Ascending aorta (tissue), 1 donor: ENCODE measurements around a stretch of chr17.

DNA sequence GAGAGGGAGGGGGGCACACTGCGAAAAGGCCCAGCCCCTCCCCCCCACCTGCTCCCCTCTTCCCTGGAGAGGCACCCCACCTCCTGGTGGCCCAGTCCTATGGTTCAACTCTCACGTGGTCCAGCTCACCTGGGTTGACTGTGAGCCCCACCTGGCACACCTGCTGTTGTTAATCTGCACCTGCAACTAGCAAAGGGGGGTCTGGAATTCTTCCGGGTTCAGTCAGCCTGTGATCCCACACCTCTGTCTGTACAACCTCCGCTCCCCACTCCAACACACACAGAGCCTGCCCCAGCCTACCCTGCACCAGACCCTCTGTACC lies 1.9 kb upstream of the SYNGR2 start:
- PRO-cap = no peak

DNA sequence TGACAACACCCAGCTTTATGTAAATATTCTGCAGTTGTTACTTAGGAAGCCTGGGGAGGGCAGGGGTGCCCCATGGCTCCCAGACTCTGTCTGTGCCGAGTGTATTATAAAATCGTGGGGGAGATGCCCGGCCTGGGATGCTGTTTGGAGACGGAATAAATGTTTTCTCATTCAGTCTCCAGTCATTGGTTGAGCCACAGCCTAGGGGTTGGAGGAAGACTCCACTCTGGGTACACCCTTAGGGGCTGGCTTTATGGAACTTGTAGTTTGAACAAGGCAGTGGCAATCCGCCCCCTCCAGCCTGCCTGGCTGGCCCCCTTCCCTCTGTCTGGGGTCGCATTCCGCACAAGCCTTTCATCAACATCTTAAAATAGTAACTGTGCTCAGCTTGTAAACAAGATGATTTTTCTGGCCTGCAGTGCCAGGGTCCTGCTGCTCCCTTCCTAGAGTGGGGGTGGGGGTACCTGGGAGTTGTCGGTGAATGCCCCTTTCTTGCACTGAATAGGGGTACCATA lies 4.2 kb downstream of the SYNGR2 start:
- PRO-cap = no peak

- PRO-cap = unidirectional peak, plus-strand start at chr17:78342116
Measured at GRCh38 chr17:78342024-78342946, 17.6 kb downstream of the SOCS3 start.

DNA sequence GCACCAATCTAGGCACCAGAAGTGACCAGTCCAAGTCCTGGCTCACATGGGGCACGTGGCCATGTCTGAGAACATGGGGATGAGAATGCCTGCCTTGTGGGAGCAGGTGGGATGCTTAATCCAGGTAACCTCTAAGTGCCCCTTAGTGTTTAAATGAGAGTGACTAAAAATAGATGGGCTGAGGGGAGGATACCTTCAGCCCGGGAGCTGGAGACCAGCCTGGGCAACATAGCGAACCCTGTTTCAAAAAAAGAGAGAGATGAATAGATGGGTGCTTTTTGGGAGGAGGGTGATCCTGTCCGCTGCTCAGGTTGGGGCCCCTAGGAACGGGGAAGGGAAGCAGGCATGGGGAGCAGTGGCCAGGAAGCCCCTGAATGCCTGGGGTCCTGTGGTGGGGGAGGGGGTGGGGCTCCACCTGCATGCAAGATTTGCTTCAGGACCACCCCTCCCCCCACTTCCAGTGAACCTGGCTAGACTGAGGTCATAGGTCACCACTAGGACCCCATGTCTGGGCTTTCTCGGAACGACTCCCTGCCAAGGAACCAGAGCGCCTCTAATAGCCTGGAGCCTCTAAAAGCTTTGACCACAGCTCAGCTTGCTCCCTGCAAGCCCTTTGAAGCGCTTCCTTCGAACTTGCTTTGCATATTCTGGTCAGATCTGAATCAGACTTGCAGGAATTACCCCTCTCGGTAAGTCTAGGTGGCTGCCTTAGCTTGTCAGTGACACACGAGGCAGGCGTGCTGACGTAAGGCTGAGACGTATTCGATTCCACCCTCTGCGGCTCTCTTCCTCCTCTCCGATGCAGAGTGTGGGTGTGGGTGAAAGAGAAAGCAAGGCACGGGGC lies 3.8 kb downstream of the SOCS3 start:
- PRO-cap = no peak

DNA sequence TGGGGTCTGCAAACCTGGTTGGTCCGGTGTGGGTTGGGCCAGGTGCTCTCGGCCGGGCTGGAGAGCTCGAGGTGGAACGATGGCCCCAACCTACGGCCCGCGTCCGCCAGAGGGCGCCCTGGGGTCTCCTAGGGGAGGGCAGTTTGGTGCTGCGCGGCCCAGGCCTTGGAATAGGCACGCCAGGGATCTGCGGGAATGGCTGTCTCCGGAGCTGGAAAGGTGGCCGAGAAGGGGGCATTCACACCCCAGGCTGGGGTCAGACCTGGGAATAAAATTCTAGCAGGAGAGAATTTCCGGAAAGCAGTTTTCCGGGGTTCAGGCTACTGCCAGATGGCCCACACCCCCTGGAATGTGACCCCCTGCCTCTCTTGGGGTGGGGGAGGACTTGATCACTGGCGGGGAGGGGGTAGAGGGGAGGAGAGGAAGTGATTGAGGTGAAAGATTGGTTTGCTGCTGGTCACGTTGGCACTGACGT lies 1.0 kb upstream of the SOCS3 start:
- PRO-cap = no peak

DNA sequence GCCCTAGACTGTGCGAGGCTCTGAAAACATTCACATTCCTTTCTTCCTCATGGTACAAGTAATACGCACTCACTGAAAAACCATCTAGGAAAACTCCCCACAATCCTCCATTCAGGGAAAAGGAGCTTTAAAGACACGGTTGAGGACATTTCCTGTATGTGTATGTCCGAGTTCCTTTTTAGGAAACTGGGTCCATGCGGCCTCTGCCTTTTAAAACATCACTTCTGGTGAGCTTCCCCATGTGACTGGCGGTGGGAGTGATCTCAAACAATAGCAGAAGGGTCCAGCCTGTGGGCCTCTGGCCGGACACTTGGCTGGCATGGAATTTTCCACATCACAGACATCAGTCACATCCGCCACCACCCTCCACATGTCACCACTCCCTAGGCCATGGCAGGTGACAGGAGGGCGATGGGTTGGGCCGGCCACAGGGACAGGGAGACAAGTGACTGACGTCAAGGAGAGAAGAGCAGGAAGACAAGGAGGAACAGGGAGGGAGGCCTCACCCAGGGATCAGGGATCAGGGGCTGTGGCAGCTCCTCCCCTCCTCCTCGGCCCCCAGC lies 83.8 kb downstream of the DNAH17 start:
- PRO-cap = no peak

DNA sequence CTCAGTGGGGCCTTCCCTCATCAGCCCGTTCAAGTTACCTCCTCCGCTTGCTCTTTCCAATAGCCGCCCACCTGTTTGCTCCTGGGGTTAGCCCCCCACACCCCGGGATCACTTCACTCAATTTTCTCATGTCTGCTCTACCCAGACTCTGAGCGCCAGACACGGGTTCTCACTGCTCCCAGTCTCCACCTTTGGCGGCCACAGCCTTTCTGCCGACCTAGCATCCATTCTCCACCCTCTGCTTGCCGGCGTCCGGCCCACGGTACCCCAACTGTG lies 92.3 kb upstream of the DNAH17 start:
- PRO-cap = no peak

- PRO-cap = no peak
Measured at GRCh38 chr17:78682363-78683045, 99.6 kb downstream of the CYTH1 start.

DNA sequence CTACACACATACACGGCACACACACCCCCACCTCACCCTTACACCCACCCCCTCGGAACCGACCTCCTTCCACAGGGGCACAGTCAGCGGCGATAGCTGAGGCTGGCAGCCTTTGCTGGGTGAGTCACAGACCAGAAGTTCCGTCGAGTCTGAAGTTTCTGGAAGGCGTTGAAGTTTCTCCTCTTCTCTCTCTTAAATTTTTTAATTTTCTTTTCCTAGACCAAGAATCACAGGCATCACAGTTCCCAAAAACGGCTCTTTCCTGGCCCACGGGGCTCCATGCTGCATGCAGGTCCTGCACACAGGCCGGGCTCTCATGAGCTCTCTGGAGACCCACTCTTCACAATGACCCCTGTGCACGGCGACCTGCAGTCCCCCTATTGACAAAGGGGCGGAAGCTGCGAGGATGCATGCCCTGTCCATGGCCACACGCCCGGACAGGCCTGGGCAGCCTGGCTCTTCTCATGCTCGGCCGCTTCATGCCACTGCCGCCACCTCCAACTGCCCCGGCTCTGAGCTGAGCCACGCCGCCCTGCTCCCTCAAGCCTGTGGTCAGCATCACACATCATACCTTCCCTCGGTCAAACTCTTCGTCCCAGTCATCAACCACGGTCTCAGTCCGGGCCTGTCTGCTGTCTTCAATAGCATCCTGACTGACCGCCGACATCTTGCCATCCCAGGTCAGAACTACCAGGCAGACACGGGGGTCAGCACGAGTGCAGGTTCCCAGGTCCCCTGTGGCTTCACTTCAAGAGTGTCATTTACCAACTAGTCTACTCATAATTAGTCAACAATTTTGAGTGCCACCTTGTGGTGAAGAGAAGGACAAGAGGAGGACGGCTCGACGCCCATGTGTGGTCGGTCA lies 16.5 kb upstream of the CYTH1 start:
- PRO-cap = no peak

GRCh38 chr17:78802046-78802640 lies 20.1 kb upstream of the CYTH1 start:
- PRO-cap = no peak

DNA sequence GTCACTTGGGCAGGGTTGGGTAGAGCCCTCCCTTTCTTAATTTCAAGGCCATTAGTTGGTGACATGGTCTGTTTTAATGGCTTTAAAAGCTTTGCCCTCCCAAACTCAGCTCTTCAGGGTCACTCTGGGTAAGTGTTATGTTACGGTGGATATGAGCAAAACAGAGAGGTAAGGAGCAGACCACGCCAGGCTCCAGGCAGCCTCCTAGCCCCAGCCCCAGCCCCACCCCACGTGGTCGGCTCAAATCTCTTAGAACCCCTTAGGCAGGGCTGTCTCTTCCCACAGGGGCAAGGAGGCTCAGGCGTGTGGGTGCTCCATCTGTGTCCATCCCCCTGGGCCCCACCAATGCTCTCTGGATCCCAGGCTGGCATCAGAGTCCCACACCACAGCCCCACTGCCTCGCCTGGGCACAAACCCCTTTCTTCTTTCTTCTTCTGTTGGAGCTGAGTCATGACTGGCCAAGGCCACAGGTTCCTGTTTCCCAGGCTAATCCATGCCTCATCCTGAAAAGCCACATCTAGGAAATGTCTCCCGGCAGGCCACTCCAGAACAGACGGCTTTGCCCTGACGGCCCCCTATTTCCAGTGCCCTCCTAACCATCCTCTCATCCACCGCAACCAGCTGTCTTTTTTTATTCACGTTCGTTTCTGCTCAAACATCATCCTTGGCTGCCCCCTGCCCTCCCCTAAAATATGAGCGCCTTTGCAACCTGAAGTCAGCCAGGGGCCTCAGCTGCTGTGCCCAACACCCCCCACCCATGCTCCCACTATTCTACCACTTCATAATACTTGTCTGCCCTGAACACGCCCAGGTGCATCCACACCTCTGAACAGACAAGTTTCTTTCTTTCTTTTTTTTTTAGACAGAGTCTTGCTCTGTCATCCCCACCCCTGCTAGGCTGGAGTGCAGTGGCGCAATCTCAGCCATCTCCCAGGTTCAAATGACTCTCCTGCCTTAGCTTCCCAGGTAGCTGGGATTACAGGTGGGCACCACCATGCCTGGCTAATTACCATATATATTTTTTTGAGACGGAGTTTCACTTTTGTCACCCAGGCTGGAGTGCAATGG lies 27.2 kb downstream of the CEP295NL start:
- PRO-cap = no peak

DNA sequence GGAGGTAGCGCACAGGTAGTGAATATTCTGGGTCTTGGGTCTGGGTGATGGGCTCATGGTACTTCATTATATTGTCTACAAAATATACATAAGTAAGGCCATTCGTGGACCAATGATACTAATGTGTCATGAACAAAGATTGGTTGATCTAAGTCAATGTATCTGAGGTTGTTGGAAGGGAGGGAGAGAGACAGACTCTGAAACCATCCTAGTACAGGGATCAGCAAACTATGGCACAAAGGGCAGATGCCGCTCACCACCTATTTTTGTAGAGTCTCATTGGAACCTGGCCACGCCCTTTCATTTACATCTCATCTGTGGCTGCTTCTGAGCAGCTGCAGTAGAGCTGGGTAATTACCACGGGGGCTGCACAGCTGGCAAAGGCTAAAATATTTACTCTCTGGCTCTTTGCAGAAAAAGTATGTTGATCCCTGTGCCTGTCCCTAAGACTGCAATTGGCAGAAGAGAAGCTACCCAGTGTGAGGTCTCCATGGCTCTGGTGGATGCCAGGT lies 14.2 kb downstream of the CEP295NL start:
- PRO-cap = no peak

- PRO-cap = no peak
Measured at GRCh38 chr17:78889435-78889912, 13.5 kb downstream of the CEP295NL start.

GRCh38 chr17:78893530-78894272 lies 9.3 kb downstream of the CEP295NL start:
- PRO-cap = no peak

DNA sequence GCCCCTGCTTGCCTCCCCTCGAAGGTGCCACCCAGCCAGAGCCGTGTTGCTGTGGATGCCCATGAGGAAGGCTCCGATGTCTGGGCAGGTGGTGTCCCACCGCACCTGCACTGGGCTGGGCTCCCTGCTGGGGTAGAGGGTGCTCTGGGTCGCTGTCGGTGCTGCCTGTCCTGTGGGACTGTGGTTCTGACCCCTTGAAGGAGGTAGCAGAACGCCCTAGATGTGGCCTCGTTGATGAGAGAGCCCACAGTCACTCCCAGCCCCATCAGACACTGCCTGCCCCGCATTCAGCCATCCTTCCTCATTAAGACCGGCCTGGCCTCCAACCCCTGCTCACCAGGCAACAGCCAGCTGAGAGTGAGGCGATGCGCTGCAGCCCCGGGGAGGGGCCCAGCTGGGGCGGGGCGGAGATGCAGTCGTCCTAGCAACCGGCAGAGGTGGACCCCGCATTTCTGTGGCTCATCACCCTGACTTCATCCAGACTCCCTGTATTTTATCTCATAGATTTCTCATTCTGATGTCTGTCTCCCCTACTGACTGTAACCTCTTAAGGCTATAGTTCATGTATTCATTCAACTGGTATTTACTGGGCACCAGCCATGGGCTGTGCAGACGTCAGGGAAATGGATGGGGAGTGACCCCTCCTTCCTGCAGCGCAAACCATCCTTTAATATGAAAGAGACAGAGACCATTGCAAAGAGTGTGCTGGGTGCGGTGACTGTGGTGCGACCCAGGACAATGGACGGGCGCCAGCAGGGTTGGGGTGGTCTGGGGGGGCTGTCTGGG lies 10.2 kb upstream of the TIMP2 start:
- PRO-cap = no peak

- PRO-cap = no peak
Measured at GRCh38 chr17:78996483-78997386, 12.8 kb downstream of the CANT1 start.

DNA sequence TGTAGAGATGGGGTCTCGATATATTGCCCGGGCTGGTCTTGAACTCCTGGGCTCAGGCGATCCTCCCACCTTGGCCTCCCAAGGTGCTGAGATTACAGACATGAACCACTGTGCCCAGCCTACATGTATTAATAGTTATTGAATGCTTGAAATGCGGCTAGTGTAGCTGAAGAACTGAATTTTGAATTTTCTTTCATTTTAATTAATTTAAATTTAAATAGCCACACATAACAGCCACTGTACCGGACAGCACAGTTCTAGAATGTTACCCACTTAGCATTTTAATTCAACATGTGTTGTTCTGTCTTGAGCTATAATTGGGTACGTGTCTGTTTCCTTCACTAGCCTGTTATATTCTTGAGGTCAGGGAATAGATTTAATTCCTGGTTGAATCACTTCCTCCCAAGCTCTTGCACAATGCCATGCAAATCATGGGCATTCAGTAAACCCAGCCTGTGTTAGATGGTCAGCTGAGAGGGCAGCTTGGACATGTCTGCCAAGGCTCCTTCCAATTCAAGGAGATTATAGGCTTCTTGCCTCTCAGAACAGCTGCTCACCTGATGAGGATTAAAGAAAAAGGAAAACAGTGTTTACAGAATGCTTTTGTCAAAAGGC lies 12.5 kb downstream of the C1QTNF1 start:
- PRO-cap = bidirectional peak, plus-strand start at position 461 of the sequence, minus-strand start at position 325 of the sequence

GRCh38 chr17:79087867-79088800 lies 13.5 kb downstream of the ENGASE start:
- PRO-cap = no peak

- PRO-cap = no peak
Measured at GRCh38 chr17:79372766-79373172, 238.1 kb downstream of the RBFOX3 start.

DNA sequence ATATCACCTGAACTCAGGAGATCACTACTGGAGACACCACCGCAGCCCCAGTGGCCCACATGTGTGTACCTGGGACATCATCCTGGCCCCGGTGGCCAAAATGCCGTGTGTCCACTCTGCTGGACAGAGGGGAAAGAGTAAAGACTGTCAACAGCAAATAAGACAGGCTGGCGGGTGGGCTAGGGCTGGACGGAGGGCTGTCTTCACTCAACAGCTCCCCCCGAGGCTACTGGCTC lies 140.7 kb downstream of the RBFOX3 start:
- PRO-cap = no peak